ENCODE results near the gene USP49.

- PRO-cap, result no peak
Measured at GRCh38 chr6:39187337-39188352, 41.6 kb downstream of the KCNK5 start.

- PRO-cap, result no peak
Measured at GRCh38 chr6:39227723-39228768, 1.2 kb downstream of the KCNK5 start.

DNA sequence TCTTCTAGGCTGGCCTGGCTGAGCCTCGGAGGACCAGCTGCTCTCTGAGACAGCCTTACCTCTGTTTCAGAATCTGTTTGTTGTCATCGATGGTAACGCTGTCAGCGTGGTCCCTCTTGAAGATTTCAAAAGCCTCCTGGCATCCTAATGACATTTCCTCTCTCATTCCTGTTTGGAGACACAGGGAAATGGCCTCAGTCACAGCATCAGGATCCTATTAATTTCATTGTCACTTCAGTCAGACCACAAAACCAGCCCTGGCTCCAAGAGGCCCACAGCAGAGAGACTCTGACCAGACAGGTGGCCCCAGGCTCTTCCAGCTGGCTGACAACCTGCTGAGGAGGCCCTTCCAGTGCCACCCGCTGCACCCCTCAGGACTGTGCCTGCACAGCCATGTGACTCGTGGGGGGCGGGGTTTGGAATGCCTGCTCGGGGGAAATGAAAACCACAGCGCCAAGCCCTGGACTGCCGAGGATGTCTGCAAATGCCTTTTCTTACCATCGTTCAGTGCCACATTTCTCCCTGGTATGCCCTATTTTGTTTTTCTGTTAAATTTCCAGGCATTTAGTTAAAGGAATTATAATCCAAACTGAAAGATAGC, 108.6 kb upstream of the KCNK16 start:
- PRO-cap, result no peak

DNA sequence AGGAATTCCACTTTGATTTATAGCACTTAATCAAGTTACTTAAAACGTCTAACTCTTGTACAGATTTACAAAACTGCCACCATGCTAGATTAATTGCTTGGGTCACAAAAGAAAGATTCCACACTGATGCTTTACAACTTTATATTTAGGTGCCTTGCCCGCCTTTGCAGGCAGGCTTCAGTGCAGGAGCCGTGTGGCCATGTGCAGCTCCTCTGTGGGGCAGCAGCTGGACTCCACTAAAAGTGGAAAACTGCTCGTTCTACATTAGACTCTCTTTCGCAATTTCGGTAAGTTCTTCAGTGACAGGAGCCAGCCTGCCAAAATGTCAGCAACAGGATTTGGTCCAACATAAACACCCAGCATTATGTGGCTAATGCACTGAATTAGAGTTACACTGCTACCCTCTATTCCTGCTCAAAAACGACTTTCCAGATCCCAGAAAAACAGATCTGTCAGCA, 174.4 kb upstream of the KCNK16 start:
- PRO-cap, result no peak

DNA sequence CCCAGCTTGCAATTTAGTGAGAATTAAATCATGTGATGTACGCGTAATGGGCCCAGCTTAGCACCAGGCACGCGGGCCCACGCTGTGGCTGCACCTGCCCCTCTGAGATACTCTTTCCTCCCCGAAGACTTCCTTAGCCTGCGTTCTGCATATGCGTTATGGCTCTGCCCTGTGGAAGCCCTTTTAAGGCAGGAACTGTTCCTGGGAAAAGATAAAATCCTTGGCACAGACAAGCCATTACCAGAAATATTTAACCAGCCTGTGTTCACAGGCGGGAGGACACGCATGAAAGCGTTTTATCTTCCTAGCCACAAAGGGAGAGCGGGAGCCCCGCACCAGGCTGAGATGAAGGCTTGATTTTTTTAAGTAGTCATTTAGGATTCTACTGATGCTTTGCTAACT, 311.0 kb downstream of the LRFN2 start:
- PRO-cap, result no peak

DNA sequence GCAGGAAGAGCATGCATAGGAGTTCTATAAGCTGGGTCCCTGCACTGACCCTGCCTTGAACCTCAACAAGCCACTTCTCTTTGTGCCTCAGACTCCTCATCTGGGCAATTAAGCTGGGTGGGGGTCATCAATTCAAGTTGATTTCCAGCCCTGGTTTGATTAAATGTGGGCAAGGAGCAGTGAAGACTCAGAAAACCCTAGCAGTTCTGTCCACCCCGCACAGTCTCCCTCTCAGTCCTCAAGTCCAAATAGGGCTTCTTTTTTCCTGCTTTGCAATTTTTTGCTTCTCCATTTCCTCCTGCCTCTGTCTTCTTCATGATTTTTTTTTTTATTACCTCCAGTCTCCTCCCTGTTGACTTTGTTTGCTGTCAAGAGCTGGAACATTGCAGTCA, 142.6 kb downstream of the LRFN2 start:
- PRO-cap, result no peak

GRCh38 chr6:41040265-41041156, 1.5 kb upstream of the UNC5CL start:
- PRO-cap, result no peak

DNA sequence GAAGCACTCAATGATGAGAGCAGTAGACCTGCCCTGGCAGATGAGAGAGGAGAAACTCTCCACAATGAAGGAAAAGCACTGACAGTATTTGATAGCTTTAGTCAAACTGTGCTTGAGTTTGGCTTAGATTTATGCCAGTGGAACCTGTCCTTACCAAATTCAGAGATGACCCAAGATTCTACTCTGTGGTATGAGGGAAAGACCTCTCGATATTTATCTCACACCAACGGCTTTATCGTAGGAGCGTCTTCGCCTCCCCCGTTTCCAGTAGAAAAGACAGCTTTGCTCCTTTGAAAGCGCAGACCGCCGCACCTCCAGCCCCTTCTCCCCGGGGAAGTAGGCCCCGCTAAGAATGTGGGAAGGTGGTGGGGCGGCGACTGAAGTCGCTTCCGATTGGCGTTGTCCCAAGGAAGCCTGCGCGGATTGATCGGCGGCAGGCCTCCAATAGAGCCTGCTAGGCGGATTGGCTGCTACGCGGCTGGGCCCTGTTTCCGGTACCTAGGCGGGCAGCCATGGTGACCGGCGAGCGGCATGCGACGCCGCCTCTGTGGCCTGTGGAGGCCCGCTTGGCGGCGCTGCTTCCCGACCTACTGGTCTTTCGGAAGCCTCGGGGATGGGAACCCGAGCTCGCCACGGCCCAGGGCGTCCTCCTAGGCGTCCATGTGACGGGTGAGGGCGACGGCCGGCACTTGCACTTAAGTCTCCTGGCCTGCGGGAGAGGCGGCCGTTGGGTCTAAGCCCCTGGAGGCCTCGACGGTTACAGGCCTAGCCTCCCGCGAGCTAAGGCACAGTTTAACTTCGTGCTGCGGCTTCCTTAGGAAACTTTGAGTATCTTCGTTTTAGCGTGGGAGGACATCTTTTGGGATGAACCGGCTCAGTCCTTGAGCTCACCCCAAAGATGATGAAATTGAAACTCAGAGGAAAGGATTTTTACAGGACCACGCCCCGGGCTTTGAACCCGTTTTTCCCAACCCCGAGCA, 28.0 kb downstream of the NFYA start:
- PRO-cap, result no peak

DNA sequence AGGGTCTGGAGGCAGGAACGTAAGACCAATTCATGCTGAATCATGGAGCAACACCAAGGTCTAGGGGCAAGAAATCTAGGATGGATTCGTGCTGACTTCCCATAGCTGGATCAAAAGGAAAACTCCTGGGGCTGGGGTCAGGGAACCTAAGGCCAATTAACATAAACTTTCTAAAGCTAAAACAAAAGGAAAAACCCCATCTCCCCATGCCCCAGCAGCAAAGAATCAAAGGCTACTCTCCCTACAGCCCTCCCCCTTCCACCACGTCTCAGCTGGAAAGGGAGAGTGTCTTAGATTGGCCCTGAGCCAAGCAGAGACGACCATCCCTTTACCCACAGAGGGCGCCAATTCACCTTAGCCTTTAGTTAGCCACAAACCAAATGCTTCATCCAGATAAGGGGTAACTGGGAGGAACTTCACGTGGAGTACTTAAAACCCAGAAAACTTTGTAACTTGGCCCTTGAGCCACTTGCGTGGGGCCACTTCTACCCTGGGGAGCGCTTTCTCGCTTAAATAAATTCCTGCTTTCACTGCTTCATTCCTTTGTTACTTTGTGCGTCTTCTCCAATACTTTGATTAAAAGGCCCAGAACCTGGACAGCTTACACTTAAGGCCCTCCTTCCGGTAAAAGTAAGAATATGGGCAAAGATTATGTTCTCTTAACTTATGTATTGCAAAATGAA, 7.5 kb downstream of the TREM1 start:
- PRO-cap, result no peak

DNA sequence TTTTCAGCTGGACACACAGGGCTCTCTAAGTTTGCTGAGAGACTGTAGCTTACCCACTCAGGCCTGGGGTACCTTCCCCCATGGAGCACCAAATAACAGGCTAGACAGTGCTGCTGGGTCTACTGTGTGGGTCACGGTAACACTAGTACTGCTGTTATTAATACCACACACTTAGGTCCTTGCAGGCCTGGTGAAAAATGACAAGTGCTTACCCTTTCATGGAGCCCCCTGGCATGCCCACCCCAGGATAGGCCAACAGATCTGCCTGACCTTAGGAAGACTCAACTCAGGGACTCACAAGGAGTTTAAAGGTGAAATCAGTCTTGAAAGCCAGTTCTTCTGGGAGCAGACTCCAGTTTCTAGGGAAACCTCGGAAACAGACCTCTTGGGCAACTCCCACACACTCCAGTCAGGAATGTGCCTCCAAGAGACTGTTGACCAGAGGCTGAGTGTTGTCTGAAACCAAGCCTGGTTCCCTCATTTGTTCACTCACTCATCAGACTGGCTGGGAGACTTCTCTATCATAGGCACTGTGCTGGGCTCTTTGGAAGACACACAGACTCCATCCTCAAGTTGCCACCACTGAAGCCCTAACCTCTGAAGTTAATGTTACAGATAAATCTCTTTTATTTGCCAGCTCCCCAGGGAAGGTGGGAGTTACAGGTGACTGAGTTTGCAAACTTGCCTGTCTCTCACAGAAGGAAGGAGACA, 1.8 kb downstream of the TREM1 start:
- PRO-cap, result no peak

DNA sequence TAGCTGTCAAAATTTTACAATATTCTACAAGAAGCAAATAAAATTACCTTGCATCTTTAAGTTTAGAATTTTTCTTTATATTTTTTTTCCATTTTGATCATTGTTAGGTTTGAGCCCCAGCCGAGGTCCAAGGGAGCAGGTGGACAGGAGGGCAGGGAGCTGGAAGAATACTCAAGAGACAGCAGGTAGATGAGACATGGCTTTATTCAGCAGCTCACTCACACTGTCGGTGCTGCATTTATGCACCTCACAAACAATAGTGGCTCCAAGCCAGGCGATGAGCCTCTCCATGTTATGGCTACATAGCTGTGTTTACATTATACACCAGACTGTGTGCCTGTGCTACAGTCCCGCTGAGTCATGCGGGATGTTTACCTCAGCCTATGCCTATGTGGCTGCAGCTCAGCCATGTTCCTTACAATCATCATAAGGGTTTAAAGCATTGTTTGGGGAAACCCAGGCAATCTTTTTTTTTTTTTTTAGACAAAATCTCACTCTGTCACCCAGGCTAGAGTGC, 15.0 kb upstream of the NCR2 start:
- PRO-cap, result no peak

- PRO-cap, result no peak
Measured at GRCh38 chr6:41449747-41450214, 96.4 kb upstream of the FOXP4 start.

GRCh38 chr6:41504219-41505079, 41.7 kb upstream of the FOXP4 start:
- PRO-cap, result no peak

DNA sequence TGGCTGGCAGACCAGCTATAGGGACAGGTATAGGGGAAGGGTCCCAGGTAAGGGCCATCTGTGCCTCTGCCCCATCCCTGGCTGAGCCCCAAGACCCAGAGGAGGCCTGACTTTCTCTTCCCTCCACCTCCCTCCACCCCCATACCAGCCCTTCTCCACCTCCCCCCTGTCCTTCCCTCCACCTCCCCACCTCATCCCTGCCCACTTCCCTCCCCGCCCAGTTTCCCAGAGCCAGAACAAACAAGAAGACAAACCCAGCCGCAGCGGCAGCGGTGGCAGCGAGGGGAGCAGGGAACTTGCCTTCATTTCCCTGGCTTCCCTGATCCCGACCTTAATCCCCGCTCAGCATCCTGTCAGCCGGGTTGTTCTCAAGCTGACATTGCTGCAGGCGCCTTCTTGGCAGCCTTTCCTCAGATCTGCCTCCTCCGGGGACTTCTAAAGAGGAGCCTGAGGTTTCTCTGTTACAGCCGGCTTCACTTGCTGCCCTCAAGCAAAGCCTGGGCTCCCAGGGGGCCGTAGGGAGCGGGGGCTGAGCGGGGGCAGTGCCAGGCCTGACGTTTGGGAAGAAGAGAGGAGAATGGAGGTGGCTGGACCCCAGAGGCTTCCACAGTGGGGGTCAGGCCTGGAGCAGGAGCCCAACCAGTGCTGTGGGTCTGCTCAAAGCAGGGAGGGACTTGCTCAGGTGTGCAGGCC, 18.1 kb upstream of the FOXP4 start:
- PRO-cap, result no peak

- PRO-cap, result no peak
Measured at GRCh38 chr6:41545303-41545636, 911 bp upstream of the FOXP4 start.

DNA sequence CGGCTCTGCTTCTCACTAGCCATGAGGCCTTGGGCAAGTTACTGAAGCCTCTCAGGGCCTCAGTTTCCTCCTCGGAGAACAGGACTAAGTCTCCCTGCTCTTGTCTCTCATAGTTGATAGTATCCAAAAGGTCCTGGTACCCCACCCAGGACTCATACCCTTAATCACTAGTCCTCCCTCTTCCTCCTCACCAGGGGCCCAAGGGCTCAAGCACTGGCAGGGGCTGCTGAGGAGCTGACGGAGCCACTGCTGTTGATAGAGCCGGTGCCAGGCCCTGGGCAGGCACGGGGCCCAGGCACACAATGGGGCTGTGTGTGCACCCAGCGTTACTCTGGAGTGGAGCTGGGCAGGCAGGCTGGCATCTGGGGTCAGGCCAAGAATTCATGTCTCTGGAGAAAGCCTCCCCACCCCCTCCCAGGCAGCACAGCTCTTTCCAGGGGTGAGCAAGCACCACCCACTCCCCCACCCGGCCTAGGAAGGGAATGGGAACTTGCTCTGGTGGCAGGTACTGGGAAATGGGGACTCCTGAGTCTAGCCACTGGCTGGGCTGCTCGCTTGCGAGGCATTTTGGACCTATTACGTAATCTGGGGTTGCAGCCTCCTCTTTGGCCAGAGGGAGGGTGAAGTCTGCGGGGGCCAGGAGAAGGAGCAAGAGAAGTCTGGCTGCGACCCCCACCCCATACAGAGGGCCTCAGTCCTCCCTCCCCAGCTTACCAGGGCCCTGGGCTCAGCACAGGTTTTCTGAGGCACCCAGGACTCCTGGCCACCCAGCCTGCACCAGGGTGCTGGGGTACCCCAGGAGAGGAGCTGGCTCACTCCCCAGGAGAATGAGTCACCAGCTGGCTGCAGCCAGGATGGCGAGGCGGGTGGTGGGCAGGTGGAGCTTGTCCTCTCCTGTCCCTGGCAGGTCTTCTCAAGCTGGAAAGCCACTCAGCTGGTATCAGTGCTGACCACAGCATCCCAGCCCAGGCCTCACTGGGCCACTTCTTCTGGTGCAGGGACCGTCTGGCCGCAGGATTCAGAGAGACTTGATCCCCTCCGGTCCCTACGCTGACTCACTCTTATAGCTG, 22.6 kb downstream of the TFEB start:
- PRO-cap, result no peak

DNA sequence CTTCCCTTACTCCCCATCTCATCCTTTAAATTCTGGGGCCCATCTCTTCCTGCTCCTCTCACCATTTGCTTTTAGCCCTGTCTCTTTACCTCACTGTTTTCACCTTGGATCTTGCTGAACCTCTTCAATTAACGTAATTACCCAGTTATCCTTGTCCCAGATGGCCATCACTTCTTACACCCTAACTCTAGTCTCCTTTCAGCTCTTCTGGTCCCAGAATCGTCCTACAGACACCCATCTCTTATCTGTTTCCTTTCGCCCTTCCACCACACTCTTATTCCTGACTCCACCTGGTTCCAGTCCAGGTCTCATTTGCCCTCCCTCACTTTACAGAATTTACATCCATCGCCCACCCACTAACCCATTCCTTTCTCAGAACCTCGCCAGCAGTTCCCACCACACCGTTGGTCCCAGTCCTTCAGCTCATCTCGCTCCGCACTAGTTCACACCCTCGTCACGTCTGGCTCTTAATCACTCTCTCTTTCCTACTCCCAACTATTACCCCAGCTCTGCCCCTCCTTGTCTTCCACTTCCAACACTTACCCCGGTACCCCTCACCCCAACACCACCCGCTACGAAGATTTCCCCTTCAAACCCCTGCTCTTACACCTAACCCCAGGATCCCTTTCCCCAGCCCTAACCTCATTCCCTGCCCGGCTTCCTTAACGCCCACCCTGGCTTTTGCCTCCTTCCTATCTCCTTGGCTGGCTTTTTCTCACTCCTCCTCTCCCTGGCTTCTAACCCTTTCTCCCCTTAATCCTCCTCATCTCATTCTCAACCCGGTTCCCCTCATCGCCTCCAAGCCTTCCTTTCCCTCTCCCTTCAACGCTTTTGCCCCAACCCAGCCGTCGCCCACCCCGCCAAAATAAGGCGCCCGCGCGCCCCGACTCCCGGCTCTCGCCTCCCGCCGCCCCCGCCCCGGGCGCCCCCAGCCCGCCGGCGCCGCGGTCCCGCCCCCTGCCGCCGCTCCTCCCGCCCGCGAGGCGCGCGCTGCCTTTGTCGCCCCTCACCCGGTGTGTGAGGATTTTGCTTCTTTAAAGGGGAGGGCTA, 730 bp downstream of the USP49 start:
- PRO-cap, result no peak

- PRO-cap, result bidirectional peak, plus-strand start at chr6:41895436, minus-strand start at chr6:41895317; bidirectional peak, plus-strand start at chr6:41896037, minus-strand start at chr6:41895911
Measured at GRCh38 chr6:41895170-41896386, at the start of gene USP49. Gene USP49, minus strand, starts transcription at chr6:41895375.

DNA sequence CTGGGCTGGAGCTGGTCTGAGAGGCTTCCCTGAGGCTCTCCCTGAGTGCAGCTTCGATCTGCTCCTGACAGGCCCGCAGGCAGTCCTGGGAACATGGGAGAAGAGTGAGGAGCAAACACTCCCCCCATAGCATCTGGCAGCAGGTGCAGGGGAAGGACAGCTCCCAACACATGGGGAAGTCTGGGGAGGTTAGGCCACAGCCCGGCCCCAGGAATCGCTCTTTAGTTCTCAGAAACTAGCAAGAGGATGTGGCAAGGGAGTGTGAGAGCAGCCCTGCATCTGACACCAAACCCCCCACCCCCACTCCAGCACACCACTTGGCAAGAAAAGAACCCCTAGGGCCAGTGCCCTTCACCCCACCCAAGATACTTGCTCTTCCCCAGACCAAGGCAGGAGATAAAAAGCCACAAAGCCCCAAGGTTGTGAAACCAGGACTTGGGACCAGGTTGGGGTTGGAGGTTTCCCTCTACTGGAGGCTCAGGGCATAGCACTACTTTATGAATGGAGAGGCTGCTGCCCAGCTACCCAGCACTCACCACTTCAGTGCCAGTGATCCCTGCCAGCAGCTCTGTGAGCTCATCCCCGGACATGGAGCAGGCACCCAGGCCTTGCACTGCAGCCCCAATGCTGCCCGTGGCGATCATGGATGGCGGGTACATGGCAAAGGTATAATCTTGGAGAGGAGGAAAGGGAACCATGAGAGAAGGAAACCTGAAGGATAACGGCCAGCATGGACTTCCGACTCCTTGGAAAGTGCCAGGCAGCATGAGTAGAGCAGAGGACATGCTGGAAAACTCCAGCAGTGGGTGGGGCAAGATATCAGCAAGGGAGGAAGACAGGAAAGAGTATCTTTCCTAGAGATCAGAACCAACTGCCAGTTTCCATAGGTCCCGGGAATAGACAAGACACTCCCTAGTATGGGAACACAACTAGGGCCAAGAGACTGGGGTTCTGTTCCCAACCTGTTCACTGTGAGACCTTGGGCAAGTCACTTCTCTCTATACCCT, 5.3 kb downstream of the CCND3 start:
- PRO-cap, result no peak

DNA sequence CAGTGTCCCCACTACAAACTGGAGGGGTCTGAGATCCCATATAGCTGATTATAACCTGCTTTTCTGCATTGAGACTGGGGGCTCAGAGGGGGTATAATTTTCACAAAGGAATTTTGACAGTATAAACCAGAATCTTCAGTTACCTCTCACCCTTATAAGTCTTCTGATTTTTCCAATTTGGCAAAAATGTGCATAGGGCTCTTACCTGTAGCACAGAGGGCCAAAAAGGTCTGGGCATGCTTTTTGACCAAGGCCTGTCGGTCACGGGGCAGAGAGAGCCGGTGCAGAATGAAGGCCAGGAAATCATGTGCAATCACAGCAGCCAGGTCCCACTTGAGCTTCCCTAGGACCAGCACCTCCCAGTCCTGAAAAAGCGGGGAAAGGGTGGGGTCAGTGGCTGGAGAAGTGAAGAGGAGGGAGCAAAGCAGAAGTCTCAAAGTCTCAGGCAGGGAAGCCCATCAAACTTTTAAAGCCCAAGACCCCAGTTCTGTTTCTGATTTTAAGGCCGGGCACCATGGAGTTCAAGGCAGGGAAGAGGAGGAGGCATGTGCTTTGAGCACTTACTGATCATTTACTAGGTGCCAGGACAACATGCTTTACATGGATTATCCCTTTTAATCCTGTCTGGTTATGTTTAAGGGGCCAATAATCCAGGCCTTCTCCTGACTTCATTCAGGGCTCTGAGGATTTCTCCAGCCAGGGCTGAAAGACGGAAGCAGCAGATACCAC, 4.4 kb downstream of the CCND3 start:
- PRO-cap, result no peak